Progenitor cell of endocrine pancreas (in vitro differentiated cells): ENCODE measurements around the genes IRX5 and OGFOD1.

DNA sequence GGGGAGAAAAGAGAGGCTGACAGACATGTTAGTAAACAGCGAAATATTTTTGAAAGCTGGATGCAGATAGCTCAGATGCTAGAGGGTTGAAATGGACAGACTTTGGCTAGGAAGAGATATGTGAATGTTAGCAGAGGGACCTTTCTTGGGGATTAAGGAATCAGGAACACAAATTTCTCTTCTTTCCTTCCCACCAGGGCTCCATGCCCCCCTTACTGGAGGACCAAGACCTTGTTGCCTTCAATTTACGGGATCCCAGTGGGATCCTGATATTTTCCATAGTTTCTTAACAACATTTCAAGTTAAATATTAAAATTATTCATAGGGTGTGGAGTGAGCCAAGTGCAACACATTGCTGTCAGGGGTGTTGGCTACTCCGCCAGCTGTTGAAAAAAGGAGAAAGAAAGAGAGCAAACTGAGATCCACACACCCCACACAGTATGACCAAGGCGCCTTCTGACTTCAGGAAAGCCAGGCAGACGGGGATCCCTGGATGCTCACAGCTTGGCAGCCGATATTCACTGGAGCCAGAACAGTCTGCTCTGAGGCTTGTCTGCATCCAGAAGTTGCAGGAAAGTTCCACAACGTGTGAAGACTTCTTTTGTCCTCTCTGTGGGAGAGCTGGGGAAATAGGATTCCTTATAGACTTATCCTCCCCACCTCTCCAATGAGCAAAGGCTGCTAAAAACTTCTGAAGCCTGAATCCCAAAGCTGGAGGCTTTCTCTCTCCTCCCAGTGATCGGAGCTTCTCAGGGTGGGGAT, 9.3 kb downstream of the CHD9NB start:
- PRO-cap = no peak

GRCh38 chr16:53090401-53091569, 36.0 kb downstream of the CHD9 start:
- PRO-cap = no peak

GRCh38 chr16:53245305-53245926, 188.9 kb upstream of the RBL2 start:
- PRO-cap = no peak

- PRO-cap = no peak
Observed at GRCh38 chr16:53307572-53308128, 126.6 kb upstream of the RBL2 start.

DNA sequence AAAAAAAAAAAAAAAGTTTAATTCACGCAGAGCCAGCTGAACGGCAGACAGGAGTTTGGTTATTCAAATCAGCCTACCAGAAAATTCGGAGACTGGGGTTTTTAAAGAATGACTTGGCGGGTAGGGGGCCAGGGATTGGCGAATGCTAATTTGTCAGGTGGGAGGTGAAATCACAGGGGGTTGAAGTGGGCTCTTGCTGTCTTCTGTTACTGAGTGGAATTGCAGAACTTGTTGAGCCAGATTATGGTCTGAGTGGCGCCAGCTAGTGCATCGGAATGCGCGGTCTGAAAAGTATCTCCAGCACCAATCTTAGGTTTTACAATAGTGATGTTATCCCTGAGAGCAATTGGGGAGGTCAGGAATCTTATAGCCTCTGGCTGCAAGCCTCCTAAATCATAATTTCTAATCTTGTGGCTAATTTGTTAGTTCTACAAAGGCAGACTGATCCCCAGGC, 800 bp upstream of the RBL2 start:
- PRO-cap = no peak

GRCh38 chr16:53490734-53491464, 12.1 kb downstream of the AKTIP start:
- PRO-cap = no peak

DNA sequence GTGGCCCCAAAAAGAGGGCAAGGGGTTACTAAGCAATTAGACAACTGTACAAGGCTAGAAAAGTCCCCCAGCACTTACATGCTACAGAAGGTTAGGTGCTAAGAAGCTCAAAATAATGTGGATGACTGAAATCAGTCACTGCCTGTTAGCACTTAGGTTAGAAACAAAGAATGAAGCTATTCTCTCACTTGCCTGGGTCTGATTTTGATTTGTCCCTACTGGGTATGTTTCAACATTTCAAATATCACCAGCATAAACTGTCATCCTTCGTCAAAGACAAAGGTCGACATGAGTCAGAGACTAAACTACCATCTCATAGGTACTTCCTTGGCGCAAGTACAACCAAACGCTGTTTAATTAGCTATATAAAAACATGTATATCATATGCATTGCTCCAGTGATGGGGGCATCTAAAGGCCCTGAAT, 4.1 kb downstream of the AKTIP start:
- PRO-cap = no peak

- PRO-cap = no peak
Observed at GRCh38 chr16:53973178-53973830, 269.3 kb downstream of the FTO start.

DNA sequence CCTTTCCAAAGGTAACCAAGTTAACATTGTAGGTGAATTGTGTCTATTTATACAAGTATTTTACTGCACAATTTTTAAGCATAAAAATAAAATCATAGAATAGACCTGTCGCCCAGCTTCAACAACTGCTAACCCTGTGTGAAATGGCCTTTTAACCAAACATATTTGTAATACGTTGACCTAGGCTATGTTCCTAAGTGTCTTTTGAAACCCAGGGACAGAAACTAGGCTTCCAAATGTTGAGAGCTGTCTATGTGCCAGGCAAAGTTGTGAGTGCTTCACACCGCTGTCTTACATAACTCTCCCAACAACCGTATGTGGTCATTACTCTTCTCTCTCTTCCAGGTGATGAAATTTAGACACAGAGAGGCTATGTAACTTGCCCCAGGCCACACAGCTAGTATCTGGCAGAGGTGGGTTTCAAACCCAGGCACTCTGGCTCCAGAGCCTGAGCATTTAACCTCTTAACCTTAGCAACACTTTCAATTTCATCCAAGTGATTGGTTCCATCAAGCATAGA, 160.8 kb downstream of the IRX3 start:
- PRO-cap = no peak

DNA sequence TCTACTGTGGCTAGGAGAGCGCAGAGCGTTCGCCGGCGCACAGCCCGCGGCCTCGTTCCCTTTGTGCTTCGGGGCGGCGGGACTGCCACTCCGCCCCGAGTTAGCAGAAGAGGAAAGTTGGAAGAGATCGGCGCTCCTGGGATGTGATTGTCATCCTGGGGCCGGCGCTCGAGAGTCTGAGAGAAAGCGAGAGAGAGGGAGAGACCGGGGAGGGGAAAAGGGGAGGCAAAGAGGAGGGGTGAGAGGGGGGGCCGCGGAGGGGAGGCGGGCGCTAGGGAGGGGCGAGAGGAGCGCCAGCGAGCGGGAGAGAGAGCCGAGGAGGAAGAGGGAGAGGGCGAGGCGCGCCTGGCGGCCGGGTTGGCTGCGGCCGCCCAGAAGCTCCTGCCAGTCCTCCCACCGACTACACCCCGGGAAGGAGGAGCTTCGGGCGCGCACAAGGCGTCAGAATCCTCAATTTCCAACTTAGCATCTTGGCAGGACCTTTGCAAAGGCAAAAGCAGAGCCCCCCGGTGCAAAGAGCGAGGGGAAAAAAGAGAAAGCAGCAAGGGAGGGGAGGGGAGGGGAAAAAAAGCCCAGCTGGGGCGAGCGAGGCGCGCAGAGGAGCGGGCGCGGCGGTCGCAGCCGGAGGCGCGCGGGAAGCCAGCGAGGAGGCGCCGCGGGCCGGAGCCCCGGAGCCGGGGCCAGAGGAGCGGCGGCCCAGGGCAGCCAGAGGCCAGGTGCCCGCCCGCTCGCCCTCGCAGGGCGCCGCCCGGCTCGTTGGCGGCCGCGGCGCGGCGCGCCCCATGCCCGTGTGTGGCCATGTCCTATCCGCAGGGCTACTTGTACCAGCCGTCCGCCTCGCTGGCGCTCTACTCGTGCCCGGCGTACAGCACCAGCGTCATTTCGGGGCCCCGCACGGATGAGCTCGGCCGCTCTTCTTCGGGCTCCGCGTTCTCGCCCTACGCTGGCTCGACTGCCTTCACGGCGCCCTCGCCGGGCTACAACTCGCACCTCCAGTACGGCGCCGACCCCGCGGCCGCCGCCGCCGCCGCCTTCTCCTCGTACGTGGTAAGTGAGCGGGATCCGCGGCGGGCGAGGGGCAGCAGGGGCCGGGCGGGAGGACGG, at the start of gene IRX5:
TSS of gene IRX5 (plus strand) at position 465 of the 1,104 bp plus-strand sequence.
- PRO-cap = bidirectional peak, plus-strand start at position 88 of the sequence, minus-strand start at position 178 of the sequence; bidirectional peak, plus-strand start at position 597 of the sequence, minus-strand start at position 314 of the sequence

DNA sequence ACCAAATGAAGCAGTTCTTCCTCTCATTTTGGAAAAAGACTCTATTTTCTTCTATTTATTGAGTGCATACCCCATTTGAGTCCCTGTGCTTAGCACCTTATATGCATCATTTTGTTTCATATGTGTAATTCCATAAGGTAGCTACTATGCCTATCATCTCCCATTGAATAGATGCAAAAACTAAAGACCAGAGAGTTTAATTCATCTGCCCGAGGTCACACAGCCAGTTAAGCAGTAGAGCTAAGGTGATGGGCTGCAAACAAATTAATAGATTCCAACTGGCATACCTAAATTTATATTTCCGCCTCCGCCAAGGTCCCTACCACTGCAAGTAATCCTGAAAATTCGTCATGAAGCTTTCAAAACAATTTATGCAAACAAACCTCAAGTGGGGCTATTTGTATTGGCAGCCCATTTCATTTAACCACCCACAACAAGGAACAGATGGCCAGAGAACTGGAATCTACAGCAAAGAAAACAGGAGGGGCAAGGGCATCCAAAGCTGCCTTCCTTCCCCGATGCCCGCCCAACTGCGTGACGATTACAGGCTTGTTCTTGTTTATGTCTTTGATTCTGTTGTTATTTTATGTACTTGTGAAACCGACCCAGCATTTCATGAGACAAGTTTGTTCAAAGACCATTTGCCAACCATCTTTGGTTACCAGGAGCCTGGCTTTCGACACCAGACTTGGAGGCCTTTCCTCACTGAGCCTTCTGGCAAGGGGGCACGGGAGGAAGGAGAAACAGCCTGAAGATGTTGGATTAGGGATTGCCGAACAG, 59.2 kb upstream of the IRX6 start:
- PRO-cap = no peak

DNA sequence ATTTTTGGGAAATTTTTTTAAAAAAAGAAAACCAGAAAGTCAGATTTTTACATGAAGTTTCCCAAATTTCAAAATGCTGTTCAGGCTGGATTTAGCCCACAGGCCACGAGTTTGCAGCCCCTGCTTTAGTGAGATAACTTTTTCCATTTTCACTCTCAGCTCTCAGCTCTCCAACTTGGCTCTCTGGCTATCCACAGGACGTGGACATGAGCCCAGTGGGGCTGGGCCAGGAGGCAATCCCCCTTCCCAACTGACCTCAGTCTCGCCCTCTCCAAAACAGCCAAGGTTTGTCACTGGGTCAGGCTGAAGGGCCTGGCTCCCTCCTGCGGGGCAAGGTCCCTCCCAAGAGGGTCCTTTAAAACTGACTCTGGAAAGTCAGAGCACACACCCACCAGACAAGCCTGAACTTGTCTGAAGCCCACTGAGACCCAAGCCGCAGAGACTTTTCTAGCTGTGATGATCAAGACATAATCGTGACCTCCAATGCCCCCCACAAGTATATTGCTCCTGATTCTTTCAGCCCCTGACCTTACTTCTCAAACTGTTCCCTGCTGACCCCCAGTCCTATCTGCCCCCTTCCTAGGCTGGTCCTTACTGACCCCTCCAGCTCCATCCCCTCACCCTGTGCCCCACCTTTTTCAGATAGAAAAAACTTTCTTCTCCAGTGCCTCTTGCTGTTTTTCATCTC, 1.7 kb upstream of the MMP2 start:
- PRO-cap = no peak

GRCh38 chr16:55494821-55495589, 13.9 kb upstream of the LPCAT2 start:
- PRO-cap = no peak

- PRO-cap = no peak
Observed at GRCh38 chr16:55505188-55506453, 3.3 kb upstream of the LPCAT2 start.

DNA sequence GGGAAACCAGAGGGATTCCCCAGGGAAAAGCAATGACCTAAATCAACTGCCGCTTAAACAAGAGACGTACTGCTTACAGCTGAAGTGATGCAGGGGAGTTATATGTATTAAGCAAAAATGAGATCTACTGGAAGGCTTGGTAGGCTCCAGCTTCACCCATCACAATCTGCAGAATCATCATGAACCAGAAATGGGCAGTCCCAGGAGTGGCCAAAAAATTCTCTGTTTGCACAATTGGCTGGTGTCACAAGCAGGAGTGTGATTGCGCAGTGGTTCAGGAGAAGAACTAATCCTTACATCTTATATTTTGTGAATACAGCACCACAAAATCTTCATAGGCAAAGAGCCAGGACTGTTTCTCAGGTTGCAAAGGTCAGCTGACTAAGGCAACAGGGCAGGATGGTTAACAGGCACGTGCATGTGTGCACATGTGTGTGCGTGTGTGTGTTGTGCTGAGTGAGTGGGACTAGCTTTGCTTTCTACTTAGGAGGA, 75.9 kb downstream of the CES1 start:
- PRO-cap = no peak

DNA sequence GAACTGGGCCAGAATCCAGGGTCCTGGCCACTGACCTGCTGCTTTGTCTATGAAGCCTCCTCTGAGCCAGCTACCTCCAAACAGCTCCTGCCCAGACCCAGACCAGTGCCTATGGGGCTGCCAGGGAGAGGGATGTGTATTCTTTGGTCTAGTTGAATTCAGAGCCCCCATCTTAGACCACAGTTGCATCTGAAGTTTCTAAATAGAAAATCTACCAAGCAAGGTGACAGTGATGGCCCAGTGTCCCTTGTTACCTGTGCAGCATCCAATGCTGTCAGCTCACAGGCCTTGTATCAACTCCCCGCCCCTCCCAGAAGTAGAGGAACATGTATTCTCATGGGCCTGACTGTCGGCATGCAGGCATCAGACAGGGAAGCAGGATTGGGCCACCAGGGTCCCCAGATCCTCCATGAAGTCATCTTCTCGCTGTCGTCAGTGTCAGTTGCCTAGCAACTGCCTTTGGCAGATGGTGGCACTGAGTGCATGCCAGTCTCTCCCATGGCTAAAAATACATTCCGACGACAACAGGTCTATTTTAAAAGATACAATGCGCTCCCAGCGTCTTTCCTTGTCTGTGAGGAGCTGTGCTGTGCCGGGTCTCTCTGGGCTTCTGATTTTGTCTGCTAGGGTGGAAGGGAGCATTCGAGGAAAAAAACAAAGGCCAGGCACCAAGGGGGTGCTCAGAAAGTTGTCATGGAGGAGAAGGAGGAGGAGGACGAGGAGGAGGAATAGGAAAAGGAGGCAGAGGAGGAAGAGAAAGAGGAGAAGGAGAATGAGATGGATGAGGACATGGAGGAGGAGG, 36.8 kb upstream of the CES5A start:
- PRO-cap = no peak

GRCh38 chr16:55944419-55944882, 69.3 kb upstream of the CES5A start:
- PRO-cap = no peak

DNA sequence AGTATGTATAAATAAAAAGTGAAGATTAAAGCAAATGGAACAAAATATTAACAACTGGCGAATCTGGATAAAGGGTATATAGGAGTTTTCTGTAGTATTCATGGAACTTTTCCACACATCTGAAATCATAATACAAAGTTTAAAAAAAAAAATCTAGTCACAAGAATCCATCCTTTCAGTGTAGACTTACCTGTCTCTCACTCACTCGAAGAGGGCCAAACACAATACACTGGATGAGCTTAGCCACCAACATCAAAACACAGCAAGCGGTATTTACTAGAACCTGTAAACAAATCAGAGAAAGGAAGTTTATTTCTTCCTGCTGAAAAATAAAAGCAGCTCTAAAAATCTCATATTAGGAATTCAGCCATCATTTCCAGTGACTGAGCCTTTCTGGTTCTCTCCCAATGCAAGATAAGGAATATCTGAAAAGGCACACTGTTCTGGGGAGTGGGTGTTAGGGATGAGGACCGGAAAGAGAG, 11.2 kb downstream of the AMFR start:
- PRO-cap = no peak

DNA sequence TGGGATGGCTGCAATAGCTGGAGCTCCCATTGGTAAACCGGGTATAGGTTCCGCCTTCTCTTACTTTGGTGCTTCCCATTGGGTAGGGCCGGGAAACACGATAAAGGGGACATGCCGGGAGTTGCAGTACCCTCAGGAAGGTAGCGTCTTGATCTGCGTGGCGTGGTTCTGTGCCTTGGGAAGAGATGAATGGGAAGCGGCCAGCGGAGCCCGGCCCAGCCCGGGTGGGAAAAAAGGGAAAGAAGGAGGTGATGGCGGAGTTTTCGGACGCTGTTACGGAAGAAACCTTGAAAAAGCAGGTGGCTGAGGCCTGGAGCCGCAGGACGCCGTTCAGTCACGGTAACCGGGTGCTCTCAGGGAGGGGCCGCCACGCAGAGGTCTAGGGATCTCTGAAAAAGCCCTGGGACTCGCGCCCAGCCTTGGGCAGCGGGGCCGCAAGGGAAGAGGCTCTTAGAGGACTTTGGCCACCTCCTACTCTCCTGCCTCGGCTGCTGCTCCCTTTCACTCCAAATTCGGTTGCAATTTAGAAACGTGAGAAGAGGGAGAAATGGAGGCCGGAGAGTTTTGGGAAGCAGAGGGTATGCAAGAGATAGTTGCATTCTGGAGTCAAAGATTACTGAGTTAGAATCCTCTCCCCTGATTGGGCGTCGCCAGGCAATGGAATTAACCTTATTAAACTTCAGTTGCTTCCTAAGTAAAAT, at the start of gene OGFOD1:
TSS of gene OGFOD1 (plus strand) at position 127 of the 701 bp plus-strand sequence.
- PRO-cap = bidirectional peak, plus-strand start at position 129 of the sequence, minus-strand start outside the sequence; unidirectional peak, plus-strand start at position 333 of the sequence

GRCh38 chr16:56546813-56547969, 17.7 kb upstream of the MT4 start:
- PRO-cap = no peak